Myometrial cell (primary cell): ENCODE results near the genes ZNF593OS and CNKSR1.

- RAMPAGE, long total RNA, result no peak
These were observed 77.3 kb downstream of the MAN1C1 start for GRCh38 chr1:25693878-25694363.

- RAMPAGE, long total RNA, result no peak
These were observed 3.4 kb upstream of the SELENON start for GRCh38 chr1:25796179-25797340.

GRCh38 chr1:25831840-25832424 lies 12.2 kb downstream of the MTFR1L start:
- RAMPAGE, long total RNA, result no peak

GRCh38 chr1:25858345-25858923 lies 823 bp downstream of the AUNIP start:
- RAMPAGE, long total RNA, result no peak

GRCh38 chr1:25933388-25933926 lies 27.2 kb upstream of the STMN1 start:
- RAMPAGE, long total RNA, result no peak

DNA sequence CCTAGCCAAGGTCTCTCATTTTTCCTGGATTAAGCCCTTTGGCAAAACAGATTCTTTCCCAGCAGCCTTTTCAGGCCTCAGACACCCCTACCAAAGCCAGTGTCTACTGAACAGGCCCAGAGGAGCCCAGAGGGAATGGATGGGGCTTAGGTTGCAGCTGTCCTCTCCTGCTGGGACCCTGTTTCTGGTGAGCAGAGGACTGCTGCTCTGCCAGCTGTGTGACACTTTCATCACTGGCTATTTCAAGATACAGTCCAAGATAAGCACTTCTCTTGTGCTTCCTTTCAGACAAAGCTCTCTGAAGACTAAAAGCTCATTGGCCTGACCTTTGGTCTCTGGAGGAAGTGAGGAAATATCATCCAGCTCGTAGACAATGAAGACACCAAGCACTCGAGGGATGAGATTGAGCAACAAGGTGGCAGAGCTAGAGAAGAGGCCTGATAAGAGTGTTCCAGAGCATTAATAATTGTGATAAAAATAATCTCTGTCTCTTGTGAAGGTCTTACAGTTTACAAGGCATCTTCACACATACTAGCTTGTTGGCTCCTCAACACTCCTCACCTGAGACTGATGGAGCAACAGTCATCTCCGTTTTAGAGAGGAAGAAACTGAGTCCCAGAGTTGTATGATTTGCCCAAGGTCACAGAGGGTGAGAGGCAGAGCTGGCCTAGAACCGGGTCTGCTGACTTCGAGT lies 829 bp downstream of the PAFAH2 start:
- RAMPAGE, long total RNA, result no peak

DNA sequence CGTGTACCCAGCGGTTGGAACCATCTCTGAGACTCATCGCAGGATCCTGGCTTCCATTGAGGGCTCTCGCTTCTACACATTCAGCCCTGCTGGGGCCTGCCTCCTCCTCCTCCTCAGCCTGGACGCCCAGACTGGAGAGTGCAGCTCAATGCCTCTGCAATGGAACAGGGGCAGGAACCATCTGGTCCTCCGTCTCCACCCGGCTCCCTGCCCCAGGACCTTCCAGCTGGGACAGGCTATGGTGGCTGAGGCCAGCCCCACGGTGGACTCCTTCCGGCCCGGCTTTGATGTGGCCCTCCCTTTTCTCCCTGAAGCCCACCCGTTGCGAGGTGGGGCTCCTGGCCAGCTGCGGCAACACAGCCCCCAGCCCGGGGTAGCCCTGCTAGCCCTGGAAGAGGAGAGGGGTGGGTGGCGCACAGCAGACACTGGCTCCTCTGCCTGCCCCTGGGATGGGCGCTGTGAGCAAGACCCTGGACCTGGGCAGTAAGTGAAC lies 1.4 kb downstream of the EXTL1 start:
- RAMPAGE, long total RNA, result no peak

DNA sequence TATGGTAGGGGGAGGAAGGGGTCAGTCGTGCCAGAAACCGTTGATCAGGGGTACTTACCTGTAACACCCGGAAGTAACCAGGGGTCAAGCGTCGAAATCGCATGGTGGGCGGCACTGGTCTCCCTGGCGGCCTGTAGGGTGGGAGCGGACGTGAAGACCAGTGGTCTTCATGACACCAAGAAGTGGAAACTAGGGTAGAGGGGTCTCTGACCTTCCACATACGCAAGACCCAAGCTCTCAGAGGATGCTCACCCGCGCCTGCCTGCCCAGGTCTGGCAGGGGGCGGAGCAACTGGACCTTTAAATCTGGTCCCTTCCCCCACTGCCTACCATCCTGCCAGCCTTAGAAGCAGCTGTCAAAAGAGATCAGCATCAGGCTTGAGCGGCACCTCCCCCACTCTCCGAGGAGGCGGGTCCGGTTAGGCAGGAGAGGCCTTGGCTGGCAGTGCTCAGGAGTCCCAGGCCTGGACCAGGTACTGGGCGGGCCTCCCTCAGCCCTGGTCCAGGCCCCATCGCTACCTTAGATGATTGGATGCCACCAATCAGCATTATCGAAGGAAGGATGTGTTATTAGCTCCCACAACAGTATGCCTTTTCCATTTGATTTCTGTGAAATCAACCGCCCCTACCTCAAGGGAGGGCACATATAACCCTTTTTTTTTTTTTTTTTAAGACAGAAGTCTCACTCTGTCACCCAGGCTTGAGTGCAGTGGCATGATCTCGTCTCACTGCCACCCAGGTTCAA lies at the start of gene ZNF593OS:
TSS of gene ZNF593OS (minus strand) at position 274 of the 744 bp plus-strand sequence.
- RAMPAGE, long total RNA, result no peak

- RAMPAGE, long total RNA, result no peak
These were observed at the start of gene CNKSR1 for GRCh38 chr1:26177023-26177588. Gene CNKSR1, plus strand, starts transcription at chr1:26177491.

DNA sequence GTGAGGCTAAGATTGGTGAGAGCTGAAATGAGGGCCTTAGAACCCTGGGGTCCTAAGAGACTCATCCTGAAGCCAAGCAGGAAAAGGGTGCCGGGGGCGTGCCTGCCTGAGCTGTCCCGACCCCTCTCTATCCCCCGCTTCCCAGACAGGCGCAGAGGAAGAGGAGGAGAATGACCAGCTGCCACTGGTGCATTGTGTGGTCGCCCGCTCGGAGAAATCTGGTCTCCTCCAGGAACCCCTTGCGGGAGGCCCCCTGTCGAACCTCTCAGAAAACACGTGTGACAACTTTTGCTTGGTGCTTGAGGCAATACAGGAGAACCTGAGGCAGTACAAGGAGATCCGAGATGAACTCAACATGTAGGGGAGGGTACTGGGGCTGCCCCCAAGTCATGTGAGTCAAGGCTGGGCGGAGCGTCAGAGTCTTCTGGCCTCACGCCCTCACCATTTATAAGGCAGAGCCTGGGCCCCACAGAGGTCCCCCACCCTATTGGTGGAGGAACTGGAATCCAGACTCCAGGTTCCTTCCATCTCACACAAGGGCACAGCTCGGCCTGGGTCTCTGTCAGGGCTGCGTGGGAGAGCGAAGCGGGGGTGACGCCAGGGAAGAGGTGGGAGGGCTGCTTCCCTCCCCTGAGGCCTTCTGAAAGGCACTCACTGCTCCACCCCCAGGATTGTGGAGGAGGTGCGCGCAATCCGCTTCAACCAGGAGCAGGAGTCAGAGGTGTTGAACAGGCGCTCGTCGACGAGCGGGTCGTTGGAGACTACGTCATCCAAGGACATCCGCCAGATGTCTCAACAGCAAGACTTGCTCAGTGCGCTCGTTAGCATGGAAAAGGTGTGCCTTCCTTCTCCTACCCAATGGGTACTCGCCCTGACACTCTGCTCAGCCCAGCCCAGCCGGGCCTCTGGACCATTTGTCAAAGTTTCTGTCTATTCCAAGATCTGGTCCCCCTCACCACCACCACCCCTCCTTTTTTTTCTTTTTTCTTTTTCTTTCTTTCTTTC lies 10.6 kb downstream of the CATSPER4 start:
- RAMPAGE, long total RNA, result no peak

DNA sequence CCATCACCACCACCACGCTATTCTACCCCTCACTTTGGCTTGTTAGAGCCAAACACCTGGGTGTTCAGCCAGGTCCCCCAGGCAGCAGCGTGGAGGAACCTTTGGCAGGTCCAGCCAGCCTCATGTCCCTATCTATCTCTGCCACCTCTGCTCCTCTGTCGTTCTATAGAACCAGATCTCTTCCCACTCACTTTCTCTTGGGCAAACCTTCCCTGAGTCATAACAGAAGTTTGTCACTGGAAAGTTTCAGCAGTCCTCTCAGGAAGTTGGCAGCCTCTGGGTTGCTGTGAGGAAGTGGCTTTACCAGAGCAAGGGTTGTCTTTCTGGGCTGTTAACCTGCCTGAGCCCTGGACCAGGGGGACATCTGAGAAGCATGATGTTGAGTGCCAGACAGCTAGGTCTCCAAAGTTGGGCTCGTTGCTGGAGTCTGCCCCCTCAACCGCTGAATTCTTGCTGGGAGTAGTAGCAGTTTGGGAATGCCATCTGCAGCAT lies 1.0 kb upstream of the SH3BGRL3 start:
- RAMPAGE, long total RNA, result no peak

- RAMPAGE, long total RNA, result no peak
These were observed 754 bp downstream of the SH3BGRL3 start for GRCh38 chr1:26280710-26280969.

- RAMPAGE, long total RNA, result no peak
These were observed 8.2 kb downstream of the SH3BGRL3 start for GRCh38 chr1:26288037-26288555.

DNA sequence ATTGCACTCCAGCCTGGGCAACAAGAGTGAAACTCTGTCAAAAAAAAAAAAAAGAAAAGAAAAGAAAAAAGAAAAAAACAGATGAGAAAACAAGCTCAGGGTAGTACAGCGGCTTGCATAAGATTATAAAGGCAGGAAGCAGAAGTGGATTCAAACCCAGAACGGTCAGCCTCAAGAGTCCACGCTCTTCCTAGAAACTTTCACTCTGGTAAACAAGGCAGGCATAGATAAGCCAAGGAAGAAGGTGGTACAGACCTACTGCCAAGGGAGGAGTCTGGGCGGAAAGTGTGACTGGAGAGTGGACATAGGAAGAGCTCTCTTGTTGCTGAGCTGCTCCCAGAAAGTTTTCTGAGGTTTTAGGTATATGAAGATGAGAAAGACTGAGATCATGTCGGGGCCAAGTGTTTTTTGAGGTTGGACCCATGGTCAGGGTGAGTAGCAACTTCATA lies 1.8 kb upstream of the UBXN11 start:
- RAMPAGE, long total RNA, result no peak

GRCh38 chr1:26321400-26322094 lies 3.8 kb downstream of the CD52 start:
- RAMPAGE, long total RNA, result no peak

GRCh38 chr1:26350637-26351505 lies 3.1 kb downstream of the CRYBG2 start:
- RAMPAGE, long total RNA, result no peak

- RAMPAGE, long total RNA, result no peak
These were observed 1.8 kb upstream of the ZNF683 start for GRCh38 chr1:26374406-26374775.

- RAMPAGE, long total RNA, result no peak
These were observed 549 bp downstream of the DHDDS start for GRCh38 chr1:26432490-26433249.

GRCh38 chr1:26473139-26473352 lies 806 bp downstream of the HMGN2 start:
- RAMPAGE, long total RNA, result no peak

GRCh38 chr1:26542742-26543696 lies 13.5 kb downstream of the RPS6KA1 start:
- RAMPAGE, long total RNA, result no peak